Placental epithelial cell (primary cell): Measurements from ENCODE around the genes SLC6A16, RCN3 and TSKS.

DNA sequence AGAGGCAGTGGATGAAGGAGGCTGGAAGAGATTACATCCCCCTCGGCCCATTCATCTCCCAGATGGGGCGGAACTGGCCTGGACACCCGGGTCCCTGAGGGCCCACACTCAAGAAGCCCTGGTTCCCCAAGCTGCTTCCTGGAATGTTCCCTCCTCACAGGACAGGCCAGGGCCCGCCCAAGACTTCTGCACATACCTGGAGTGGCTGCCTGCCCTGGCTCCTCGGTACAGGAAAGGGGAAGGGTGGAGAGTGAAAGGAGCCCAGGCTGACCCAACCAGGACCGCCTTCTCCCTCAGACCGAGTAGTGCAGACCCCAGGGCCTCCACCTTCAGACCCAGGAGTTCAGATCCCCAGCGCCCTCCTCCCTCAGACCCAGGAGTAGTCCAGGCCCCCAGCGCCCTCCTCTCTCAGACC lies 536 bp downstream of the NTF4 start:
- CAGE, long polyA plus RNA, result no peak

DNA sequence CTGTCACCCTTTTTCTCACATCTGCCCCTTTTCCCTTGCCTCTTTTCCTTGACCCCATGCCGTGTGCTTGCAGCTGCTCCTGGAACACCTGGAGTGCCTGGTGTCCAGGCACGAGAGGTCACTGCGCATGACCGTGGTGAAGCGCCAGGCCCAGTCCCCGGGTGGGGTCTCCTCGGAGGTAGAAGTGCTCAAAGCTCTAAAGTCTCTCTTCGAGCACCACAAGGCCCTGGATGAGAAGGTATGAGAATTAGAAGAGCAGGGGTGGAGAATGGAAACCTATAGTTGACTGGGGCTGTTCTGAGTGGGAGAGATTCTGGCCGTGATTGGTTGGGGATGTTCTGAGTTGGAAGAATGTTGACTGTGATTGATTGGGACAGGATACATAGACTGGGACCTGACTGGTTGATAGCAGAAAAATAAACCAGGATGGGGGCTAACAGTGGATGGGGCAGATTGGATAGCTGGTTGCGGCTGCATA lies 9.5 kb downstream of the PPFIA3 start:
- CAGE, long polyA plus RNA, result no peak

- CAGE, long polyA plus RNA, result no peak
Measured at GRCh38 chr19:49155701-49156533, 721 bp upstream of the HRC start.

DNA sequence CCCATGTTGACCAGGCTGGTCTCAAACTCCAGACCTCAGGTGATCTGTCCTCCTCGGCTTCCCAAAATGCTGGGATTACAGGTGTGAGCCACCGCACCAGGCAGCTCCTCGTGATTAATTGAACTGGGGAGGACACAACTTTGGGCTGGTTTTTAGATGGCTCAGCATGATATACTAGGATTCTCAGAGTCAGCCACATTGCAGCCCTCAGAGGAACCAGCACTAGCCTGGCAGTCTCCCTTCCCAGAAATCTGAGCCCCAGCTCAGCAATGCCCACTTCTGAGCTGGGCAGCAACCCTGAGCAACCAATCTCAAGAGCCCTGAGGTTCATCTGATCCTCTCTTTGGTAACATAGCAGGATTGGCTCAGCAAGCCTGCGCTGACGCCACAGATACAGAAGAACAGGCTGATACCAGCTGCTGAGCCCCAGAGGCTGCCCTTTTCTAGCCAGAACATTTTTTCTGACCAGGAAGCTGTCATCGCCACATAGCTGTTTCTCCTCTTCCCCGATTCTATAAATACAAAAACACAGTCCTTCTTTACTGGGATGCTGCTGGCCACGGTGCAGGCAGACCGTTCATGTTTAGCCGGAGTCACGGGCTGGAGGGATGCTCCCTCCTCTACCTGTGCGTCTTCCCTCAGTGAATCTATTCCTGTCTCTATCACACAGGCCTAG lies 59.7 kb downstream of the TRPM4 start:
- CAGE, long polyA plus RNA, result no peak

DNA sequence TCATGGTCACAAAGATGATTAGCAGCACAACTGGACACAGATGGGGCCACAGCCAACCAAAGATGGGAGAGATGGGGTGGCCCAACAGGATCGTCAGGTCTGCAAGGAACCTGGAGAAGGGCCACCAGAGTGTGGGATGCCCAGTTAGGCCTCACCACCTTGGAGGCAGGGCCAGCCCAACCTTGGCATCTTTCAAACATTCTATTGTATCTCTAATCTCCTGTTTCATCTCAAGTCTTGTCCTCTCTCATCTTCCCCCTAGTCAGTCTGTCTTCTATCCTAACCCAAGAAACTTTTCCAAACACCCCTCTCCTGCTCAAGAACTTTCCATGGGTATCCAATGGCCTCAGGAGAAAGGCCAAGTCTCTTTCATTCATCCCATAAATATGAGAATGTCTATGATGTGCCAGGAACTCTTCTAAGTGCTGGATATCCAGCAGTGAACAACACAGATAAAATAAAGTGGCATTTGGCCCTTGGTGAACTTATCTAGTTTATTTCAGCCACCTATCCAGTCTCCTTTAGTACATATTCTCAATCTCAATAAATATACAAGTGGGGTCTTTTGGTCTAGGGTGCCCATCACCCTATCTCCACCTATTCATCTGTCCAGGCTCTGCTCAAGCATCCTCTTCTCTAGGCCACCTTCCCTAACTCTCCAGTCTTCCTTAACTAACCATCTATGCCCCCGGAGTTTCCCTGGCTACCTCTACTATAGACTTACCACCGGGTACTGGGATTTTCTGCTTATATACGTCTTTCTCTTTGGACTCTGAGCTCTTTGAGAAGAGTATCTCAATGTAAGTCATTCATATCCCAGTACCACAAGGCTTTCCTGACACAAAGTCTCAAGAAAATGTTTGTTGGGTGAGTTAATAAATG lies 34.1 kb downstream of the SLC6A16 start:
- CAGE, long polyA plus RNA, result no peak

DNA sequence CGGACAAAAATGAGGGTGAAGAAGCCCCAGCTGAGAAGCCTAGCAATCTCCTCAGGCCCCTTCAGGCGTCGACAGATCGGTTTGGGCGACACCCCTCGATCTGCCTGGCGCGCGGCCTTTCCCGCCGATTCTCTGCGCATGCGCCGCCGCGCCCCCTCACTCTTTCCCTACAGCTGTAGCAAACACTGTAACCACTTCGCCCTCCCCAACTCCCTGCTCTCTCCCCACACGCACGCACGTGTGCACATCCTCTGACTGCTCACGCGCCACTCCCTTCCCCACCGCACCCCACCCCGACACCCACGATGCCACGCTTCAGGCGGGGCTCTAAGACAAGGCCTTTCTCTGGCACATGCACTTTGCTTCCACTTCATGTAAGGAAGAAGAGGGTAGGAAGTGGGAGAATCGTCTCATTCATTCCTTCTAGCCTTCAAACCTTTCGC lies at the start of gene SLC6A16:
Gene SLC6A16 (minus strand): TSS at position 102 of the 443 bp plus-strand sequence.
- CAGE, long polyA plus RNA, result no peak

- CAGE, long polyA plus RNA, result no peak
Measured at GRCh38 chr19:49337537-49338230, 2.5 kb downstream of the CD37 start.

DNA sequence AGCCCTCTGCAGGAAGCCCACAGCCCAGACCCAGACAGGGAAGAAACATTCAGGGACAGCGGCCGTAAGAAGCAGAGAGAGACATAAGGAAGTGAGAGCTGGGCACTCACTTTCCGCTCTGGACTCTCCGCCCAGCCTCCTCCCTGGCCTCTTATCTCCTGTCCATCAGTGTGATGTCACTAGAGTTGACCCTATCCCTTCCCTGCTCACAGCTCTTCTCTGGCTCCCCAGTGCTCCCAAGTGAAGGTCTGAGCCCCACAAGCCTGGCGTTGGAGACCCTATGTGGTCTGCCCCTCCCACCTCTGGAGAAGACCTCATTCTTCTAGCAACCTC lies 3.6 kb downstream of the PIH1D1 start:
- CAGE, long polyA plus RNA, result no peak

DNA sequence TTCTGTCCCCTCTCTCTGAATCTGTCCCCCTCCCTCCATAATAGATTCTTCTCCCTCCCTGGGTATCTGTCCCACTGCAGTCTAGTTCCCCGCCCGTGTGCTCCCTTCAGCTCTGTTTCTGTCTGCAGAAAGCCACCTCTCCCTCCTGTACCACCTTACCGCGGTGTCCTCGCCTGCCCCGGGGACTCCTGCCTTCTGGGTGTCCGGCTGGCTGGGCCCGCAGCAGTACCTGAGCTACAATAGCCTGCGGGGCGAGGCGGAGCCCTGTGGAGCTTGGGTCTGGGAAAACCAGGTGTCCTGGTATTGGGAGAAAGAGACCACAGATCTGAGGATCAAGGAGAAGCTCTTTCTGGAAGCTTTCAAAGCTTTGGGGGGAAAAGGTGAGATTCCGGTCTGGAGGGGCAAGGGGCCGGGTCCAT lies 1.3 kb downstream of the FCGRT start:
- CAGE, long polyA plus RNA, result no peak

DNA sequence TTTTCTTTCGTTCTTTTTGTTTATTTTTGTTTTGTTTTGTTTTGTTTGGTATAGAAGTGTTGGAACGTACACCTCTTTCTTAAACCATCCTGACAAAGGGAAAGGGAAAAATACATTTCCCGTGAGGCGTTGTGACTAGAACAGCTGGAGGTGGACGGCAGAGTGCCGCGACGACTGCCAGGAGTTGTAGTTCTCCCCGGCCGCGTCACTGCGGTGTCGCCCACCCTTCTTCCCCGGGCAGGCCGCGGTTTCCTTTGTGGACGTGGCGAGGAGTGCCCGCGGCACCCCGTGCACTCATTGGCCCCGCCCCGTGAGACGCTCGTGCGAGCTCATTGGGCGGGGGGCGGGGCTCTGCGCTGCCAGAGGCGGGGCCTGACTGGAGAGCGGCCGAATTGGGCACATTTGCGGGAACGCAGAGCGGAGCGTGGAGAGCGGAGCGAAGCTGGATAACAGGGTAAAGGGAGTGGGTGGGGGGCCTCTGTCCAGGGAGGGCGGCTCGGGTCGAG lies at the start of gene RCN3:
Gene RCN3 (plus strand): TSS at position 399 of the 506 bp plus-strand sequence.
- CAGE, long polyA plus RNA, result no peak

DNA sequence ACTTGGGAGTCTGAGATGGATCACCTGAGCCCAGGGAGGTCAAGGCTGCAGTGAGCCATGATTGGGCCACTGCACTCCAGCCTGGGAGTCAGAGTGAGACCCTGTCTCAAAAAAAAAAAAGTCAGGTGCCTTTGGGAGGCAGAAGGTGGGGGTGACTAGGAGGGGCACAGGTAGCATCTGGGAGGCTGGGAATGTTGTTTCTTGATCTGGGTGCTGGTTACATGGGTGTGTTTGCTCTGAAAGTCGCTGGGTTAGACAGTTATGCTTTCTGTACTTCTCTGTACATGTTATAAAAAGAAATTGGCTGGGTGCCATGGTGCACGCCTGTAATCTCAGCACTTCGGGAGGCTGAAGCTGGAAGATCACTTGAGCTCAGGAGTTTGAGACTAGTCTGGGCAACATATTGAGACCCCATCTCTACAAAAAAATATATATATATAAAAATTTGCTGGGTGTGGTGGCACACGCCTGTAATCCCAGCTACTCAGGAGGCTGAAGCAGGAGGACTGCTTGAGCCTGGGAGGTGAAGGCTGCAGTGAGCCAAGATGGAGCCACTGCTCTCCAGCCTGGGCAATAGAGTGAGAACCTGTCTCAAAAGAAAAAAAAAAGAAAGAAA lies 15.1 kb downstream of the NOSIP start:
- CAGE, long polyA plus RNA, result no peak

GRCh38 chr19:49591363-49592294 lies 647 bp downstream of the PRR12 start:
- CAGE, long polyA plus RNA, result no peak

- CAGE, long polyA plus RNA, result no peak
Measured at GRCh38 chr19:49595515-49596681, 4.9 kb downstream of the PRR12 start.

GRCh38 chr19:49599173-49599971 lies 8.4 kb downstream of the PRR12 start:
- CAGE, long polyA plus RNA, result no peak

DNA sequence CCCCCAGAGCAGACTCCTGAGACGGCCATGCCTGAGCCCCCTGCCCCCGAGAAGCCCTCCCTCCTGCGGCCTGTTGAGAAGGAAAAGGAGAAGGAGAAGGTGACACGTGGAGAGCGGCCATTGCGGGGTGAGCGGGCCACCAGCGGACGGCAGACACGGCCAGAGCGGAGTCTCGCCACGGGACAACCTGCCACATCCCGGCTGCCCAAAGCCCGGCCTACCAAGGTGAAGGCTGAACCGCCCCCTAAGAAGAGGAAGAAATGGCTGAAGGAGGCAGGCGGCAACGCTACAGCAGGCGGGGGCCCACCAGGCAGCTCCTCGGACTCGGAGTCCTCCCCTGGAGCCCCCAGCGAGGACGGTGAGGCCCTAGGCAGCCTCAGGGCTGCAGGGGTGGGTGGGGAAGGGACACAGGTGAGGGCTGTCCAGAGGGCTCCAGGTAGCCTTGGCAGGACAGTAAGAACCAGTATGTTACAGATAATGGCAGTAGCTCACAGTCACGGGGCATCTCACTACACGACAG lies 24.0 kb downstream of the RRAS start:
- CAGE, long polyA plus RNA, result no peak

- CAGE, long polyA plus RNA, result no peak
Measured at GRCh38 chr19:49763016-49763429, at the start of gene TSKS. TSKS (minus strand) TSS chr19:49763306.

GRCh38 chr19:49769122-49769905 lies 2.5 kb downstream of the AP2A1 start:
- CAGE, long polyA plus RNA, result no peak

DNA sequence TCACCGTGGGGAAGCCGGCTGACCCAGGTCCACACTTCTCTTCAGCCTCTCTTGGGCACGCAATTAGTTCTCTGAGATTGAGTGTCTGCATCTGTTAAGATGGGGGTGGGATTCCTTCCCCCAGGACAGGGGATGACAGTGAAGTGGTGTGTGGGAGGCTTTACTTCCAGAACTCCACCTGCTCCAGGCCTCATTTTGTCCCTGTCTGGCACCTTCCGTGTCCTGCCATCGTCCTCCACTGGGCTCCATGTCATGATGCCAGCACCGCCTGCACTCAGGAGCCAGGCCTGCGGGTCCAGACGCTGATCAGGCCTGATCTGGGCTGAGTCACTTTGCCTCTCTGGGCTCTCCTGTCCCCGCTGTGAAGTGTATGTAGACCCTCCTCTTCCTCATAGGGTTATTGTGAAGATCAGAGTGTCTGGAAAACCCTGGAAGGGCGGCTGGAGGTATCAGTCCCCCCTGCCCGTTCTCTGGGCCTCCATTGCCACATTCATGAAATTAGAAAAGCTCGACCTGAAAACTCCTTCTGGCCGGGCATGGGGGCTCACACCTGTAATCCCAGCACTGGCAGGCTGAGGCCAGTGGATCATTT lies 9.6 kb downstream of the FUZ start:
- CAGE, long polyA plus RNA, result no peak

- CAGE, long polyA plus RNA, result no peak
Measured at GRCh38 chr19:49923833-49924628, 5.0 kb upstream of the ATF5 start.

- CAGE, long polyA plus RNA, result no peak
Measured at GRCh38 chr19:49924629-49925153, 4.3 kb upstream of the ATF5 start.